Bronchial lymph node (tissue), 1 donor: ENCODE measurements around a stretch of chr7.

- PRO-cap: no peak
Measured at GRCh38 chr7:158710443-158711208, 6.0 kb upstream of the NCAPG2 start.

DNA sequence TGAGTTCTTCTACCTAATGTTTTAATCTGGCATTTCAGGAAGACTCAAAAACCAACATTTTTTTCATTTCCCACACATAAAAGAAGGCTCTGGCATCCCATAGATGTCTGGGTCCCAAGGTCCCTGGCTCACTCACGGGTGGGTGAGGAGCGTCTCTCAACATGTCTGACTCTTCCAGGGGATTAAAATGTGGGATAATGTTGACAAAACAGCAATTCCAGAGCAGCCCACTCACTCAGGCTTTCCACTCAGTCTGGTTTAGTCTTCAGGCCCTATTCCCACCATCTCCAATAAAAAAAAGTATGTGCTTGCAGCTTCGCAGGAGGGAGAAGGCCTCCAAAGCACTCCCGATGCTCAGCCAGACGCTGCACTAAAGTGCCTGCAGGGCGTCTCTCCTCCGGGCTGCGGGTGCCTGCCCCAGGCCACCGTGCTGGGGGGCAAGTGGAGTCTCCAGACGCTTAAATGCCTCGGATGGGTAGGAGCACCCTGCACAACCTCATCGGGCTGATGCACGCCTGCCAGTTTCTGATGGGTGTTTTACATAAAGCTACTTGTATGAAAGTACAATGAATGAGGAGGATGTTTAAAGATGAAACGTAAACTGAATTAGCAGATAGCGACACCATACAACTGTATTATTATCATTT lies 31.2 kb upstream of the NCAPG2 start:
- PRO-cap: no peak

DNA sequence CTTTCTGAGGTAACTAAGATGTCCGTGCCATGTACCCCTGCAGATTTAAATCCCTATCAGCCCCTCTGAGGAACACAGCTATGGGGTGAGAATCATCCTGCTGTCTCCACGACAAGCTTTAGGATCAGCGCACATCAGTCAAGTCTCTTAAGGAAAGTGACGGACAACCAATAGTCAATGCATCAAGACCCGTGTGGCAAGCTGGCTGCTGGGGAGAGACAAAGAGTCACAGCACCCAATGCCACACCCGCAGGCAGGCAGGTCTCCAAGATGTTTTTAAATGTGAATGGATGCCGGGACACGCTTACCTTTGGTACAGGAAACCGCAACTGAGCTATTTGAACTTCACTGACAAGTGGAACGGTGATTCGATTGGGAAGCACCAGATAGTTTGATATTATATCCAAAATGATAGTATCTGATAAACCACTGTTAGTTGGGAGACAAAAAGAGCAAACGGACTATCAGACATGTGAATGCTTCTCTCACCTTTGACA lies 61.9 kb downstream of the ESYT2 start:
- PRO-cap: no peak

- PRO-cap: bidirectional peak, plus-strand start at chr7:158829746, minus-strand start at chr7:158829509; unidirectional peak, plus-strand start at chr7:158829911; unidirectional peak, plus-strand start at chr7:158829956; unidirectional peak, plus-strand start at chr7:158830037; bidirectional peak, plus-strand start at chr7:158830197, minus-strand start at chr7:158830186
Measured at GRCh38 chr7:158829586-158830335, 452 bp upstream of the ESYT2 start.

DNA sequence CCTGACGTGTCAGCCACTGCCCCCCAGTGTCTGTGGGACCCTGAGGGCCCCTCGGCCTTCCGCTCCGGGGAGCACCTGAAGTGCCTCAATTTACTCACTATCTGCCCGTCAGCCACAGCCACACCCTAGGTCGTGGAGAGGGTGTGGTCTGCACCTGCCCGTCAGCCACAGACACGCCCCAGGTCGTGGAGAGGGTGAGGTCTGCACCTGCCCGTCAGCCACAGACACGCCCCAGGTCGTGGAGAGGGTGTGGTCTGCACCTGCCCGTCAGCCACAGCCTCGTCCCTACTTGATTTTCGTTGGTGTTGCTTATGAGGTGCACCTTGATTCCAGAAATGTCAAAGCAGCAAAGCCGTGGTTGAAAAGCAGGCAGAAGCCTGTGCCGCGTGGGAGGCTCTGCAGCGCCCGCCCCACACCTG lies 101.6 kb downstream of the DYNC2I1 start:
- PRO-cap: no peak

DNA sequence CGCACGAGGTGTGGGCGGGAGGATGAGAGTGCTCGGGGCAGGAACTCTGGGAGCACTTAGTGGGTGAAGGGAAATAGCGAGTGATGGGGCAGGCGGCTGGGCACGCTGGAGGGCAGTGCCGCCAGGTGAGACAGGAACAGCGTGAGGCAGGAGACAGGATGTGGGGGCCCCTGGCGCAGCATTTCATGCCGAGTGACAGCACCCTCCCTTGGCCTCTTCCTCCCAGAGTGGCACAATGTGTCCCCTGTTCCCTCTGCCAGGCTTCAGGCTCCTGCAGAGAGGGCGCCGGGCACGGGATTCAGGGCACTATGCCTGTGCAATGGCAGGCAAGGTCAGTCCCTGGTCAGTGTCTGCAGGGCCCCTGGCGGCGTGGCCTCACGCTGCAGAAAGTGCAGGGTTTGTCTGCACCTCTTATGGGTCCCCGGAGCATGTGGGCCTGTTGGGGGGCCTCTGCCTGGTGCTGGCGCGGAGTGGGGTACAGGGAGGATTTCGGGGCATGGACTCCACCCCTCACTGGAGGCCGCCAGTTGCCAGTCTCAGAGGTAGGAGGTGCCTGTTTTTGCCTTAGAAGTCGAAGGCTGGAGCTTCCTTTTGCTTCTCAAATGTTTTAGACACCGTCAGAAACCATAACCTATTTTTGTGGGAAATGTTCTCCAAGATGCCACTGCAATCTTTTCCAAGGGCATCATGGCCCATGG lies 60.3 kb downstream of the VIPR2 start:
- PRO-cap: no peak

GRCh38 chr7:159096804-159097648 lies 47.6 kb downstream of the VIPR2 start:
- PRO-cap: no peak